Retinal pigment epithelial cell (primary cell): ENCODE measurements around the genes MID2, RTL9, DCX and KLHL13.

- RRBS: 7% methylated on average over 11 of the region's 31 CpGs
Observed at GRCh38 chrX:107716643-107717124, 58.9 kb downstream of the TSC22D3 start.

GRCh38 chrX:107717125-107717907, 58.3 kb downstream of the TSC22D3 start:
- RRBS: 90% methylated on average over 2 of the region's 9 CpGs

- RRBS: no CpG with 5 or more reads among the region's 6 CpGs
Observed at GRCh38 chrX:107748505-107748945, 27.1 kb downstream of the TSC22D3 start.

DNA sequence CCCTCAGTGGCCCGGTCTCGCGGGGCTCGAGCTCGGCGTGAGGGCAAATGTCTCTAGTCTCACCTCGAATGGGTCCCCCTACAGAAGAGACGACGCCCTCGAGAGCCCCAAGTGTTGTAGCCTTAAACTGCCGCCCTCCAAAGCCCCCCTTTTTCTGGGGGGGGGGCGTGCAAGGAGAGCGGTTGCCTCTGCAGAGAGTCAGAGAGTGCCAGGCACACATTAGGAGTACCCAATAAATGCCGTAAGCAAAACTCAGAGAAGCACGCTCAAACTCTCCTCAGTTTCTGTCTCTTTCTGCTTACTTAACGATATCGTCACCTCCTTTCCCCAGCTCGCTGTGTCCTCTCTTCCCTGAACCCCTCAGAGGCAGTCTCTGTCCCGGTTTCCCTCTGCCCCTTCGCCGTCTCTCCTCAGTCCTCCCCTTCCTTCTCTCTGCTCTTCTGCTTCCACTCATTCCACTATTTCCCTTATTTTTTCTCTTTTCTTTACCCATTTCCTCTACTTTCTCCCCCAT, 751 bp upstream of the TSC22D3 start:
- RRBS: no CpG with 5 or more reads among the region's 21 CpGs

GRCh38 chrX:107825550-107825972, at the start of gene MID2:
Gene MID2, plus strand, starts transcription at chrX:107825866.
- RRBS: 23% methylated on average over 4 of the region's 15 CpGs

DNA sequence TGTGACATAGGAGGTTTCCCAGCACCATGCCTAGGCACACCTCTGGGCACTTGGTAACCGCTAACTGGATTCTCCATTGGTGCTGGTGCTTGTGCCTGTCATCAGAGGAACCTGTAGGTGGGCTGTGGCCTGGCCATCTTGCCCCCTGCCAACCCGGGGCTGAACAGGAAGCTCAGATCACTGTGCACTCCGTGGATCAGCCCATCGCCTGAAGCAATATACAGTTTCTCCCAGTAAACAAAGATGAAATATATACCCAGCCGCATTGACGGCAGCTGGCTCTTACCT, 19.1 kb upstream of the TEX13B start:
- RRBS: no CpG with 5 or more reads among the region's 6 CpGs

GRCh38 chrX:109642414-109643292, 17.7 kb upstream of the KCNE5 start:
- RRBS: no CpG with 5 or more reads among the region's 1 CpG

DNA sequence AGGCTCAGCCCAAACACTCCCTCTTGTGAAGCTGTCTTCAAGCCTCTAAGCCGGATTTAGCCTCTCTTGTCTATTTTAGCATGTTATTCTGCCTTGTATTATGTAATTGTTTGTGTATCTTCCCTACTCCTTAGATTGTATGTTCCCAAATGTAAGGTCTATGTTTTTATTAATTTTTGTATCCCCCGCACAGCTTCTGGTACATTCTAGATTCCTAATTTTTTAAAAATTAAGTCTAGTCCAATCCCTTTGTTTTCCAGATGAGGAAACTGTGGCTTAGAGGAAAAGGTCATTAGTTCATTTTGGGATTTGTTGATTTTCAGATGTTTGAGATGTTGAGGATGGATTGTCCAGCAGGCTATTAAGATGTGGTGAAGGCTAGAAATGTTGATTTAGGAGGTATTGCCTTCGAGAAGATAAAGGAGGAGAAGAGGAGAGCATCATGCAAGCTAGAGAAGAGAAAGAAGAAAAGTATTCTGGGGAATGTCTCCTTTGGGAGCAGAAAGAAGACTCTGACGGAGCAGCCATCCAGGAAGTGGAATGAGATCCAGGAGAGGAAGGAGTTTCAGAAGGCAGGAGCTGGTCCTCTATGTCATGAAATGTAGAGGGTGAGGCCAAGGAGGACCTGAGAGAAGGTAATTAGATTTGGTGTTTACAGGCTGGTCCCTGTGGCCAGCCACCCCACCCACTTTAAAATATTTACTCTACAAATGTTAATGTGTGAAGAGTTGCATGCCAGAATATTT, 17.3 kb downstream of the TMEM164 start:
- RRBS: no CpG with 5 or more reads among the region's 4 CpGs

GRCh38 chrX:110020996-110022323, 18.5 kb downstream of the TMEM164 start:
- RRBS: no CpG with 5 or more reads among the region's 4 CpGs

GRCh38 chrX:110196144-110196932, 121.5 kb downstream of the AMMECR1 start:
- RRBS: no CpG with 5 or more reads among the region's 4 CpGs

DNA sequence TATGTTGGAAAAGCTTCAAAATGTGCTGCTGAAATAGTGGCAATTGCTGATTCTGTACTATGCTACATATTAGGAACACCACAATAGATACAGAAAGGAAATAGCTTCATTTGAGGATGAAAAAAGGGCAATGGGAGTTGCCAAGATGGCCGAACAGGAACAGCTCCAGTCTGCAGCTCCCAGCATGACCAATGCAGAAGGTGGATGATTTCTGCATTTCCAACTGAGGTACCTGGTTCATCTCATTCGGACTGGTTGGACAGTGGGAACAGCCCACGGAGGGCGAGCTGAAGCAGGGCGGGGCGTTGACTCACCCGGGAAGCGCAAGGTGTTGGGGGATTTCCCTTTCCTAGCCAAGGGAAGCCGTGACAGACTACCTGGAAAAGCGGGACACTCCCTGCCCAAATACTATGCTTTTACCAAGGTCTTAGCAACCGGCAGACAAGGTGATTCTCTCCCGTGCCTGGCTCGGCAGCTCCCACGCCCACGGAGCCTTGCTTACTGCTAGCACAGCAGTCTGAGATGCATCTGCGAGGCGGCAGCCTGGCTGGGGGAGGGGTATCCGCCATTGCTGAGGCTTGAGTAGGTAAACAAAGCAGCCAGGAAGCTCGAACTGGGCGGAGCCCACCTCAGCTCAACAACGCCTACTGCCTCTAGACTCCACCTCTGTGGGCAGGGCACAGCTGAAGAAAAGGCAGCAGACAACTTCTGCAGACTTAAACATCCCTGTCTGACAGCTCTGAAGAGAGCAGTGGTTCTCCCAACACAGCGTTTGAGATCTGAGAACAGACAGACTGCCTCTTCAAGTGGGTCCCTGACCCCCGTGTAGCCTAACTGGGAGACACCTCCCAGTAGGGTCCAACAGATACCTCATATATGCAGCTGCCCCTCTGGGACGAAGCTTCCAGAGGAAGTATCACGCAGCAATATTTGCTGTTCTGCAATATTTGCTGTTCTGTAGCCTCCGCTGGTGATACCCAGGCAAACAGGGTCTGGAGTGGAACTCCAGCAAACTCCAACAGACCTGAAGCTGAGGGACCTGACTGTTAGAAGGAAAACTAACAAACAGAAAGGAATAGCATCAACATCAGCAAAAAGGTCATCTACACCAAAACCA, 88.1 kb downstream of the AMMECR1 start:
- RRBS: no CpG with 5 or more reads among the region's 26 CpGs

GRCh38 chrX:110358562-110359107, at the start of gene RTL9:
Gene RTL9, plus strand, starts transcription at chrX:110358848.
- RRBS: no CpG with 5 or more reads among the region's 4 CpGs

GRCh38 chrX:110997858-110998671, 97.9 kb upstream of the PAK3 start:
- RRBS: no CpG with 5 or more reads among the region's 5 CpGs

DNA sequence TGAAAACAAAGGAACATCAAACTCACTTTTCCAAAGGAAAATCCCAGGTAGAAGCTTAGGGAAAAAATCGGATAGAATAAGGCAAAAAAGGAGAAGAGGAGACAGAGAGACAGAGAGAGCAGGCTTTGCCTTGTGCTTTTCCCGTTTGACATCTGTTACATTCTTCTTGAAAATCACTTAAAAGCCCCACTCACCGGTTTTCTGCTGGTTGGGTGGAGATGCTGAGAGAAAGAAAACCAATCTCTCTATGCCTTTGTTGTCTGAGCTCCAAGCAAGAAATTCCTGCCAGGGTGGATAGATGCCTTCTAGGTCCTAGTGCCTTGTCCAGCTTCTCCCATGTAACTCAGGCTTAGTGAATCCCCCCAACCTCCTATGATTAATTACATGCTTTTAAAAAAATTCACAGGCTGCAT, at the start of gene DCX:
Gene DCX (minus strand): TSS at position 249 of the 413 bp plus-strand sequence.
- RRBS: no CpG with 5 or more reads among the region's 3 CpGs

DNA sequence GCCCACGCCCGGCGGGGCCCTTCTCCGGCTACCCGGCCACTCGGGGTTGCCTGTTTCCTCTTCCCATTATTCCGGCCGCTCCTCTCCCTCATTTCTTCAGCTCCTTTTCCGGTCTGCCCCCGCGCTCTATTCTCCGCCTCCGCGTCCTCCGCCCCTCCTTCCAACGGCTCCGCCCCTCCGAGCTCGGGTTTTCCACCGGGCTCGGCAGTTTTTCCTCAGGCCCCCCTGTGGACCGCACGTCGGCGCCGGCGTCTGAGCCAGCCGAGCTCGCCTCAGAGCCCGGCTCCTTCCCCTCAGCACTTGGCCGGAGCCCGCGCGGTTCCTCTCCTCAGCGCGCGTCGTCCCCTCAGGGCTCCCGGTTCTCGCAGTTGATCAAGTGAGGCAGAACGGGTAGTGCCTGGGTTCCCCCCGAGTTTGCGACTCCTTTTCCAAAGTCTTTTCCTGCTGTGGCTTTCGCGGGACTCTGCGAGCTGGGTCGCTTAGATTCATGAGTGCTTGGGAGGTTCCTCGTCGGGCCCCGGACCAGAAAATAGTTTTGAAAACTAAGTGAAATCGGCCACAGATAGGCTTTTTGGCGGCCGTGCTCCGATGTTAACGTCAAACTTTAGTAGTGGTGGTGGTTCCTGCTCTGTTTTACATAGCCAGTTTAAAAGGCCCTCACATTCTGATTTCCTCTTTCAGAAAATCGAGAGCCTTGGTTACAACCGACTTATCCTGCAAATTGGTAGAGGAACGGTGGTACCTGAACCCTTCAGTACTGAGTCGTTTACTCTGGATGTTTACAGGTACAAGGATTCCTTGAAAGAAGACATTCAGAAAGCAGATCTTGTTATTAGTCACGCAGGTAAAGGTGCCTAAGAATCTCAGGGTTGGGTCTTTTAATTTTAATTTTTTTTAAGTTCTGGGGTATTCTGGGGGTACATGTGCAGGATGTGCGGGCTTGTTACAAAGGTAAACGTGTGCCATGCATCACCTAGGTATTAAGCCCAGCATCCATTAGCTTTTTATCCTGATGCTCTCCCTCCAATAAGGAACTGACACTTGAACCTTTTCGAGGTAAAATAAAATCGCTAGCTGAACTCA, 822 bp downstream of the ALG13 start:
- RRBS: 7% methylated on average over 31 of the region's 64 CpGs

DNA sequence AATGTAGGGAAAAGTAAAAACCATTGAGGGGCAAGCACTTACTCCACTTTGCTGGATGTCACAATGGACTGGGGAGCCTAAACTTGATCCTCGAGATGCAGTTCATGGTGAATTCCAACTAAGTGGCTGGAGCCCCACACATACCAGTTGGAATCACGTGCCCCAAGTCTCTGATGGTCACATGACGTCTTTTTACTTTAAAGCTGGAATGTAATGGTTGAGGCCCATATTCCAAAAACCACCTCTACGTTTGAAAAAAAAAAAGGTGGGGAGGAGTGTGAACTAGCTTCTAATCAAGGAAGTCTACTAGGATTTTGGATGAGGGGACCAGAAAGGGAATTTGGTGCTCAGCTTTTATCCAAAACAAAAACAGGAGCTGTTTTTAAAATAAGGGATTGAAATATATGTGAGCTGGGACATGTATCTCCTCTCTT, 1.6 kb downstream of the PLS3 start:
- RRBS: no CpG with 5 or more reads among the region's 4 CpGs

DNA sequence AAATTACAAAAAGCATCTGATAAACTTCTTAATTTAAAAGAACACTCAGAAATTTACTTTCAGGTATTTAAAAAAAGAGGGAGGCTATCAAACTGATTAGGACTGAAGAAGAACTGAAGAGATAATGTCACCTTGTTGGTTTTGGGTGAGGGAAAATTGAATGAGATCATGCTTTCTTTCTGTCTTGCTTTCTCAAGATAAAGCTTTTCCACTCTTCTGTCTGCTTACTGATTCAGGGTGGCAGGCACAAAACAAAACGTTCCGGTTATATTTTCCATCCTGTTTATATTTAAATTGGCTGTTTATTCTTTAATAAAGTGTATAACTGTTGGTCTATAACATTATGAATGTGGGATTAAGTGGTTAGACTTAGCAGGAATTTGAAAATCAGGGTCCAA, 20.5 kb downstream of the PLS3 start:
- RRBS: no CpG with 5 or more reads among the region's 2 CpGs

DNA sequence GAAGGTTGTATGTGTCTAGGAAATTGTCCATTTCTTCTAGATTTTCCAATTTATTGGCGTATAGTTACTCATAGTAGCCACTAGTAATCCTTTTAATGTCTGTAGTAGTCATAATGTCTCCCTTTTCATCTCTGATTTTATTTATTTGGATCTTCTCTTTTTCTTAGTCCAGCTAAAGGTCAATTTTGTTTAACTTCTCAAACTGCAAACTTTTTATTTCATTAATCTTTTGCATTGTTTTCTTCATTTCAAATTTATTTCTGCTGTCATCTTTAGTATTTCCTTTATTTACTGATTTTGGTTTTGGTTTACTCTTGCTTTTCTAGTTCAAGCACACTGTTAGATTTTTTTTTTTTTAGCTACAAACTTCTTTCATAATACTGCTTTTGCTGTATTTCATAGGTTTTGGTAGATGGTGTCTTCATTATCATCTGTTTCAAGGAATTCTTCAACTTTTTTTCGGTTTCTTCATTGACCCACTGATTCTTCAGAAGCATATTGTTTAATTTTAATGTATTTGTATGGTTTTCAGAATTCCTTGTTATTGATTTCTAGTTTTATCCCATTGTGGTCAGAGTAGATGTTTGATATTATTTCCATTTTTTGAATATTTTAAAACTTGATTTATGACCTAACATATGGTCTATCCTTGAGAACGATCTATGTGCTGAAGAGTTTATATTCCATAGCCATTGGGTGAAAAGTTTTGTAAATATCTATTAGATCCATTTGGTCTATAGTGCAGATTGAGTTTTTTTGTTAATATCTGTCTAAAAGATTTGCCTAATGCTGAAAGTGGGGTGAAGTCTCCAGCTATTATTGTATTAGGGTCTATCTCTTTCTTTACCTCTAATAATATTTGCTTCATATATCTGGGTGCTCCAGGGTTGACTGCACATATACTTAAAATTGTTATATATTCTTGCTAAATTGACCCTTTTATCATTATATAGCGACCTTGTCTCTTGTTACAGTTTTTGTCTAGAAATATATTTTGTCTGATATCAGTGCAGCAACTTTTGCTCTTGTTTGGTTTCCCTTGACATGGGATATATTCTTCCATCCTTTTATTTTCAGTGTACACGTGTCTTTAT, 238.3 kb upstream of the AGTR2 start:
- RRBS: no CpG with 5 or more reads among the region's 5 CpGs

- RRBS: no CpG with 5 or more reads among the region's 9 CpGs
Observed at GRCh38 chrX:115957811-115958374, 212.7 kb upstream of the AGTR2 start.

DNA sequence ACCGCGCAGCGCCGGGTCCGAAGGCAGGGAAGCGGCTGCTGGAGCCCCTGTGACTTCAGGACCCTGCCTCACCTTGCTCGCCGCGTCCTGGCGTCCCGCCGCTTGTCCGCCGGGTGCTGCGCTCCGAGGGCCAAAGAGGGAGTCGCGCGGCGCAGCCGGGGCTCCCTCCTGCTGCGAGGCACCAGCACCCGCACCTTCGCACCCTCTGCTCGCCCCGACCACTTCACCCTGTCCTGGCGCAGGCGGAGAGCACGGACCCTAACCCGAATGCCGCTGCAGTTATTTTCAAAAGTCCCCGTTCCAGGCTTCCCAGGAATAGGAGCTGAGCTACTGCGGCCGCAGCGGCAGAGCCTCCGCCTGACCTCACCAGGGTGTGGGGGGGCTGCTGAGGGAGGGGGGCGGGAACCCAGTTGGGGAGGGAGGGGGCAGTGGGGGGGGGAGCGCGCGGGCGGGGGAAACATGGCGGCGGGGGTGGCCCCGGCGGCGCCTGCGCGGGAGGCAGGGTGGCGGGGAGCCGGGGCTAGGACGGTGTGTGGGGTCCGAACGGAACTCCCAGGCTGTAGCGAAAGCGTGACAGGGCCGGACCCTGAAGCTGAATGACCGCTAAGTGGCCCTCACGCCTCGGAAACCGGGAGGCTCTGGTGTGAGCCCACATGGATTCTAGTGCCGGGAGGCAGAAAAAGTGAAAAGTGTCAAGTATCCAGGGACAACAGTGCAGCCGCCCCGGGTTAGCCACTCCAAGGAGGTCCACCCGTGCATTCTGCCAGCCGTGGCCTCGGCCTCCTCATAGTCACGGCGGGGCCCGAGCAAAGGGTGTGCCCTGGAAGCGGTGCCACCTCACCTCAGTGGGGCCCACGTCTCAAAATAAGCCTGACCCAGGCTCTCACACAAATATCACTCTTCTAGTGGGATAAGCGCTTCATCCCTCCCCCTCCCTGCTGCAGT, at the start of gene KLHL13:
Gene KLHL13 (minus strand): TSS at position 375 of the 945 bp plus-strand sequence.
- RRBS: 13% methylated on average over 35 of the region's 72 CpGs